Ureter (tissue), 1 donor: ENCODE results near the genes ZNF534, ZNF160, VN1R2 and ZNF765.

GRCh38 chr19:51598985-51599367 lies 27.9 kb downstream of the ZNF175 start:
- PRO-cap: no peak

DNA sequence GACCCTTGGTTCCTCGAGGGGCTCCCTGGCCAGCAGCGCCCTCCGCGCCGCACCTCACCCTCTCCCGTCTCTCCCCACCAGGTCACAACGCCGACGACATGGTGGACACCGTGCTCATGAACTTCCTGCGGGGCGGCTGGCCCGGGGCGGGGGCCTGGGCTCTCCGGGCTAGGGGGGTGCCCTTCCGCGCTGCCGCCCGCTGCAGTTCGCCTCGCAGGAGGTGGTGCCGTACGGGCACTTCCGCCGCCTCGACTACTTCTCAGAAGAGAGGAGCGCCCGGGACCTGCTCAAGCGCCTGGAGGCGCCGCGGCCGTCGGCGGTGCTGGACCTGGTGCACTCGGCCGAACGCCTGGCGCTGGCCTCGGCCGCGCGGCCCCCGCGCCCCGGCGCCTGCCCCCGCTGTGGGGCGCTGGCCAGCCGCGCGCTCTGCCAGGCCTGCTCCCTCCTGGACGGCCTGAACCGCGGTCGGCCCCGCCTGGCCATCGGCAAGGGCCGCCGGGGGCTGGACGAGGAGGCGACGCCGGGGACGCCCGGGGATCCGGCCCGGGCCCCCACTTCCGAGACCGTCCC lies 29.0 kb downstream of the SIGLEC5 start:
- PRO-cap: no peak

GRCh38 chr19:51645377-51646024 lies 1.1 kb downstream of the SIGLEC14 start:
- PRO-cap: no peak

DNA sequence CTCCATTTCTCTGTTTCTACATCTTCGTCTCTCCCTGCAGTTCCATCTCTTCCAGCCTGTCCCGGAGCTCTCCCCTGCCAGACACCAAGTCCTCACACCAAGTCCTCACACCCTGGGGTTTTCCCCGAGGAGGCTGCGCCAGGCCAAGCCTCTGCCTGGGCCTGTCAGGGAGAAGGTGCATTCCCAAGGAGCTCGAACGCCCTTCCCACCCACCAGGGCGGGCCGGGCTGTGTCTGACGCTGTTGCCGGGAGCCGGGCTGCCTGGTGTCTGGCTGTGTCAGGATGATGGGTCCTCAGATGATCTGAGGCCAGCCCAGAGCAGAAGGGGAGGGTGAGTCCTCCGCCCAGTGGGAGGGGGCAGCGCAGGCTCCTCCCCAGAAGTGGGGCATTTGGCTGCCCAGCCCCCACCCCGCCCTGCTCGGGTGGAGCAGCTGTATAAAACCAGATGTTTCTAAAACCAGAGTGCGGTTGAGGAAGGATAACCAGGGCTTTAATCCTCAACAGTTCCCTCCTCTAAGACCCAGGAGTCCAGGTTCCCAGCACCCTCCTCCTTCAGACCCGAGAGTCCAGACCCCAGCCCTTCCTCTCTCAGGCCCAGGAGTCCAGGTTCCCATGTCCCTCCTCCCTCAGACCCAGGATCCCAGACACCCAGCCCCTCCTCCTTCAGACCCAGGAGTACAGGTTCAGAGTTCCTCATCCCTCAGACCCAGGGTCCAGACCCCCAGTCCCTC lies 2.4 kb upstream of the HAS1 start:
- PRO-cap: unidirectional peak, plus-strand start at position 465 of the sequence

DNA sequence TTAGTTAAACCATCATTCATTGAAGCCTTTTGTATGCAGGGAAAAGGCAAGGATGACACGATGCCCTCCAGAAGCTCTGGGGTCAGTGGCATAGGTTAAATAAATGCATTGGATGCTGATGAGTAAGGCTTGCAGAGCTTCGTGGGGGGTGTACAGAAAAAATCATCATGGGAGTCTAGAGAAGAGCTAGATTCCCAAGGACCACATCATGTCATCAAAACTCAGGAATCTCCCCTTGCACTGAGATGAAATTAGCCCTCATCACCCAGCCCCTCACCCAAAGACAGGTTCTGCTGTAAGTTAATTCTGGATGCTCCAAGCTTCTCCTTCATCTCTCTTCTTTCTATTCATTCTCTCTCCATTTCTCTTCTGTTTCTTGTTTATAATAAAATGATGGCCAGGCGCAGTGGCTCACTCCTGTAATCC lies 8.2 kb downstream of the FPR1 start:
- PRO-cap: no peak

DNA sequence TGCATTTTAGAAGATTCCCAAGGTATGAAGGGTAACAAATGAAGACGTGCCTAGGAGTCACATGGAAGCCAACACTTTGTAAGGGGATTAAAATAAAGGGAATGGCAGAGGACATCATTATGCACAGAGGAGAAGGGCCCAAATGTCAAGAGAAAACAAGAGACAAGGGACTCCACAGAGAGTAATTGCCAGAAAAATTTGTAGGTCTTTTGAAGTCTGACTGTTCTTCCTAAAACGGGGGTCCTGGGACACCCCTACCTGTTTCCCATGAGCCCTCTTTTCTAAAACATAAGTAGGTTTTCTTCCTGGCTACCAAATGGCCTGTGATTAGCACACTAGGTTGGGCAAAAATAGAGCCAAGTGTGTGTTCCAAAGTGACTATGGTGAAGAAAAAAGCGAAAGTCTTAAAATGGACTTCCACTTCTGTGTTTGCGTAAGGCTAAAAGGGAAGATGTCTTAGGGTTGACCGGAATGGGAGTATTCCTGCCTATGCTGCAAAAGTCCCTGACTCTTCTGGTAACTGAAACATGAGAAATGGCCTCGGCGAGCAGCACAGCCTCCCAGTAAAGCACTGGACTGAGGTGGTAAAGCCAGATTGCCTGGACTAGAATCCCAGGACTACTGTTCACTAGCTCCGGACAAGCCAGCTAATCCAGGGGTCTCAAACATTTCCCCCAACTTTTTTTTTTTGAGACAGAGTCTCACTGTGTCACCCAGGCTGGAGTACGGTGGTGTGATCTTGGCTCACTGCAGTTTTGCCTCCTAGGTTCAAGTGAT lies 2.4 kb upstream of the FPR1 start:
- PRO-cap: no peak

GRCh38 chr19:51802164-51802523 lies 7.2 kb downstream of the FPR3 start:
- PRO-cap: no peak

DNA sequence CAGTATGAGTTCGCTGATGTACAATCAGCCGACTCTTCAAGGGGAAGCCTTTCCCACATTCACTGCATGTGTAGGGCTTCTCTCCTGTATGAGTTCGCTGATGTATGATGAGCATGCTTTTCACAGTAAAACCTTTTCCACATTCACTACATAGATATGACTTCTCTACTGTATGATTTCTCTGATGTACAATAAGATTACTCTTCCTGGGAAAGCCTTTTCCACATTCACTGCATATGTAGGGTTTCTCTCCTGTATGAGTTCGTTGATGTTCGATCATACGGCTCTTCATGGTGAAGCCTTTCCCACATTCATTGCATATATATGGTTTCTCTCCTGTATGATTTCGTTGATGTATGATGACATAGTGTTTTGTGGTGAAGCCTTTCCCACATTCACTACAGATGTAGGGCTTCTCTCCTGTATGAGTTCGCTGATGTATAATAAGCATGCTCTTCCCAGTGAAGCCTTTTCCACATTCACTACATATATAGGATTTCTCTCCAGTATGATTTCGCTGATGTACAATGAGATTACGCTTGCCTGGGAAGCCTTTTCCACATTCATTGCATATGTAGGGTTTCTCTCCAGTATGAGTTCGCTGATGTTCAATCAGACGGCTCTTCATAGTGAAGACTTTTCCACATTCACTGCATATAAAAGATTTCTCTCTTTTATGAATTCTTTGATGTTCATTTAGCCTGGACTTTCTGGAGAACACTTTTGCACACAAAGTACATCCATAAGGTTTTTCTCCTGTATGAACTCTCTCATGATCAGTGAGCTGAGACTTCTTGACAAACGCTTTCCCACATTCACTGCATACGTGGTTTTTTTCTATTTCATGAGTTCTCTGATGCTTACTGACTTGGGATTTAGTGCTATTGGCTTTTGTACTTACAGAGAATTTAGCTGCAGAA lies 6.3 kb upstream of the ZNF614 start:
- PRO-cap: no peak

DNA sequence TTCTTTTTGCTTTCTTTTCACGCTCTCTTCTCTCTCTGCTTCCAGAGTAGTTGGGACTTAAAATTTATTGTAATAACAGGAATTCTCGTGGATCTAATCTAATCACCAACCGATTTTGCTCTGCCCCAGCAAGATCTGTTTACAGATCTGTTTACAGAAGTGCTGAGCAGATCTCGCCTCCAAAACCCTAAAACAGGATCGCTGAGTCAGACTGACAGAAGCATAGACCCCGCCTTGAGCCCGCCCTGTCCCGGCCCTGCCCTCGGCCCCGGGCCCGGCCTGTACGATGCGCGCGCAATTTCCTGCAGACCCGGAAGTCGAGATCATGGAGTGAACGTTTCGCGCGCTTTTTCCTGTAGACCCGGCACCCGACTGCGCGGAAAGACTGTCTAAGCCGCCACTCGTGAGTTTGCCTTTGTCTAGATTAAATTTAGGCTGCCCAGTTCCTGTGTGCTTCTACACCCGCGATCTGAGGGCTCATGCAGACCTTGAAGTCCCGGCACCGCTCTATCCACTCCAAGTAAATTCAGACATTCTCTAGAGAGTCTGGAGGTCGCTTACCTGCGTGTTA lies at the start of gene ZNF534:
TSS of gene ZNF534 (plus strand) at position 307 of the 571 bp plus-strand sequence.
- PRO-cap: no peak

GRCh38 chr19:52536440-52536958 lies 9.0 kb downstream of the ZNF808 start:
- PRO-cap: no peak

DNA sequence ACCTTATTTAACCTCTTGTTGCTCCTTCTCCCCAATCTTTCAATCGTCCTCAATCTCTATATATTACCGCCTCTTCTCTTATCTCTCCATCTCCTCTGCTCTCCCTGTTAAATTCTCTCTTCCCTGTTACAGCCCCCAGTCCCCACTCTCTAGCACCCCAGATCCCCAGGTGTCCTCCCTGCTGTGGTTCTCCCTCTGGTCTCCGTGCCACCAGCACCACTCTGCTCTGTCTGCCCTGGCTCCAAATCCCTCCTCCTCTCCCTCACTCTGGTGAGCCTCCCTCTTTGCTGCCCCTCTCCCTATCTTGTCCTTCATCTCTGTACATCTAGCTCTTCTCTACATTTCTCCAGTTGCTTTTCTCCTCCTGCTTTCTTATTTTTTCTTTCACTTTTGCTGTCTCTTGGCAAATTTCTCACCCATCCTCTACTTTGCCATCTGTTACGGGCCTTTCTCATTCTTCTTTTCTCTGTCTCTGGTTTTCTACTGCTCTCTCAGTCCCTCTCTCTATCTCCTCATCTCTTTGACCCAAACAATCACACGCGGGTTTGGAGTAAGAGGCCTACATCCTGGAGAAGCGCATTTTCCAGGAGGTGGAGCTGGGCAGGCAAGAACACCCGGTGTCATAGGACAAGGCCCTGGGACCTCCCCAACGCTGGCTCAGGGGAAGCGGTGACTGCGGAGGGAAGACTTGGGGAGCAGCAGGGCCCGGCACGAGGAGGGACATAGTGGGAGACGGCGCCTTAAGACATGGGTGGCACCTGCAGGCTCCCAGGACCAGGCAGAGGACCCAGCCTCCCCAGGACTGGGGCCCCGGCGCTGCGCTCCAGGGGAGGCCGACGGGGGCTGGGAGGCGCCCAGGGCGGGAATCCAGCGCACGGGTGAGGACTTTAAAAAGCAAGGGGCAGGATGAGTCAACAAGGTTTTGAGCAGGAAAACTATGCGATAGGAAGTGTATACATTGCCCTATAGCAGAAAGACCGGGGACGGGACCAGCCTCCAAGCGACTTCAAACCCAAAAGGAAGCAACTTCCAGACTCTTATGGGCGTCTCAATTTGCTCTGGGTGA lies 10.0 kb downstream of the ZNF611 start:
- PRO-cap: no peak

DNA sequence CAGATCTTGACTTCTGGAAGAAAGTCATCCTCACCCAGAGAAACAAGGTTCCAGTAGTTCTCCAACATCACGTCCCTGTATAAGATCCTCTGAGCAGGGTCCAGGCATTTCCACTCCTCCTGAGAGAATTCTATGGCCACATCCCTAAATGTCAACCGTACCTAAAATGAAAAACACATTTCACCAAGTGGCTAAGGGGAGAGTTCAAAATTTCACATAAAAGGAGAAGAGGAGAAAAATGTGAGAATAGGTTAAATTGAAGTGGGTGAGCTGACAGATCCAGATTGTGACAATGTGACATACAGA lies 28.2 kb downstream of the ZNF160 start:
- PRO-cap: no peak

GRCh38 chr19:53103232-53104158 lies at the start of gene ZNF160:
Gene ZNF160 (minus strand): TSS chr19:53103422.
- PRO-cap: bidirectional peak, plus-strand start at chr19:53103649, minus-strand start at chr19:53103422

GRCh38 chr19:53196651-53197669 lies 3.8 kb upstream of the ZNF665 start:
- PRO-cap: unidirectional peak, plus-strand start at chr19:53197101

- PRO-cap: no peak
Observed at GRCh38 chr19:53257948-53258514, at the start of gene VN1R2. Gene VN1R2 (plus strand): TSS chr19:53258292.

DNA sequence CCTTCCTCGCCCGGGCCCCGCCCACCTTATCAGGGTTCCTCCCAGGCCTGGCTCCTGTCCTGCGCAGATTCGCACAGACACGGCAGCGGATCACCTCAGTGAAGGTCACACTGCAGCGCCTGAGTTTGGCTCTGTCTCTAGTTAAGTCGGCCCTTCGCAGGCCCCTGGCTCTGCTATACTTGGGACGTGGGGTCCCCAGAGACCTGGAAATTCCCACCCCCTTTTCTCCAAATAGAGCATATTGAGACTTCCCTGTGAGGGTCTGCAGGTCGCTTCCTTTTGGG lies 7.2 kb upstream of the ZNF525 start:
- PRO-cap: no peak

- PRO-cap: bidirectional peak, plus-strand start at chr19:53395149, minus-strand start at chr19:53394978
Observed at GRCh38 chr19:53394372-53395254, at the start of gene ZNF765. Gene ZNF765 (plus strand): TSS chr19:53395149.

- PRO-cap: no peak
Observed at GRCh38 chr19:53479091-53479757, 11.7 kb downstream of the ZNF813 start.

GRCh38 chr19:53498089-53498765 lies 30.7 kb downstream of the ZNF813 start:
- PRO-cap: no peak

DNA sequence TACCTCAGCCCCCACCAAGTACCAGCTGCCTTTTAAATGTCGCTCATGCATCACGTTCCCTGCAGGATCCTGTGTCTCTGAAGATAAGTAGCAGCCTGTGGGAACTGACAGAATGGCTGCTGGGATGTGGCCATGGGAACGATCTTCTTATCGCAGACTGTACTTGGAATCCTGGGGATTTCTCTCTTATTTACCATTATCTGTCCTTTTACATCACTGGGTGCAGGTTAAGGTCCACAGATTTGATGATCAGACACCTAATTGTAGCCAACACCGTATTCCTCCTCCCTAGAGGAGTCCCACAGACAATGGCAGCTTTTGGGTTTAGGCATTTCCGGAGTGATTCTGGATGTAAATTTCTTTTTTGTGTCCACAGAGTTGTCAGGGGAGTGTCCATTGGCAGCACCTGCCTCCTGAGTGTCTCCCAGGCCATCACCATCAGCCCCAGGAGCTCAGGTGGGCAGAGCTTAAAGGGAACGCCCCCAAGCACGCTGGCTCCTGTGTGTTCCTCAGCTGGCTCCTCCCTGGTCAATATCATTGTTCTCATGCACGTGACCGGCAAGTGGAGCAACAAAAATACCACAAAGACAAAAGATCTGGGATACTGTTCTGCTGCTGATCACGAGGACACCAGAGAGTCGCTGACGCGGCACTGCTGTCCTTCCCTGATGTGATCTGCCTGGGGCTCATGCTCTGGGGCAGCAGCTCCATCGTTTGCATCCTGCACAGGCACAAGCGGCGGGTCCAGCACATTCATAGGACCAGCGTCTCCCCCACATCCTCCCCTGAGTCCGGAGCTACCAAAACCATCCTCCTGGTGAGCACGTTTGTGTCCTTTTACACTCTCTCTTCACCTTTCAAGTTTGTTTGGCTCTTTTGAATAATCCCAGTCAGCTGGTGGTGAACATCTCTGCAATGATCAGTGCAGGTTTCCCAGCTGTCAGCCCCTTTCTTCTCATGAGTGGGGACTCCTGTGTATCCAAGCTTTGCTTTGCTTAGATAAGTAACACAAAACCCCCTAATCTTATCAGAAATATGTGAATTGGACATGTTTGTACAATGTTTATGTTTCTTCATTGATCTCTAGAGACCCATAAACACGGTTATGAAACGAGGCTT lies 34.3 kb upstream of the ZNF331 start:
- PRO-cap: no peak